Neutrophil (primary cell): ENCODE measurements around a stretch of chr11.

GRCh38 chr11:119009619-119010163 is 8.5 kb downstream of the RPS25 start:
- PRO-cap: no peak

- PRO-cap: no peak
Observed at GRCh38 chr11:119015105-119015943, 2.8 kb downstream of the RPS25 start.

DNA sequence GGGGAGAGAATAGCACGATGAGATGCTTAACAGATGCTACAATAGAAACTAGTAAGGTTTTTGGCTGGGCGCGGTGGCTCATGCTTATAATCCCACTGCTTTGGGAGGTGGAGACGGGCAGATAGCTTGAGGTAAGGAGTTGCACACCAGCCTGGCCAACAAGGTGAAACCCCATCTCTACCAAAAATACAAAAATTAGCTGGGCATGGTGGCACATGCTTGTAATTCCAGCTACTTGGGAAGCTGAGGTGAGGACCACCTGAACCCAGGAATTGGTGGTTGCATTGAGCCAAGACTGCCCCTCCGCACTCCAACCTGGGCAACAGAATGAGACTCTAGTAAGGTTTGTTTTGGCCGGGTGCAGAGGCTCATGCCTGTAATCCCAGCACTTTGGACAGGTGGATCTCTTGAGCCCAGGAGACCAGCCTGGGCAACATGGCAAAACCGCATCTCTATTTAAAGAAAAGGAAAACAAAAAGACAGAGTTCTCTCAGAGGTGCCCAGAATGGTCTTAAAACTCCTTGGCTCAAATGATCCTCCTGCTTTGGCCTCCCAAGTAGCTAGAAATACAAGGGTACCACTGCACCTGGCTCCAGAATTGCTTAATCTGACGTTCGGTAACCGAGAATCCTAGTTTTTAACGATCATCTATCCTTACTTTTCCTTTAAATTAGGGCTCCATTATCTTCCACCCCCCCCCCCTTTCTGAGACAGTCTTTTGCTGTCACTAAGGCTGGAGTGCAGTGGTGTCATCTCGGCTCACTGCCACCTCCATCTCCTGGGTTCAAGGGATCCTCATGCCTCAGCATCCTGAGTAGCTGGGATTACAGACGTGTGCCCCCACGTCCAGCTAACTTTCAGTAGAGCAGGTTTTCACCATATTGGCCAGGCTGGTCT is 2.0 kb downstream of the RPS25 start:
- PRO-cap: no peak

- PRO-cap: no peak
Observed at GRCh38 chr11:119021254-119022392, 3.1 kb downstream of the TRAPPC4 start.

DNA sequence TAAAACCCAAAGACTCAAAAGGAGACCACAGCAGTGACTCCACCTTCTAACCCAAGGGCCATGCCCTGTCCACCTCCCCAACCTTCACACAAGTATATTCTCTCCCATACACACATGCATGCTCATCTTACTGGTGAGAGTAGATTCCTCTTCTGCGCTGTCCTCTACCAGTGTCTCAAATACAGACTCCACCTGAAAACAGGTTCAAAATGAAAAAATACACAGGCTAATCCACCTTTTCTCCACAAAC is 7.4 kb downstream of the HYOU1 start:
- PRO-cap: no peak

GRCh38 chr11:119115905-119116294 is 5.5 kb upstream of the HINFP start:
- PRO-cap: no peak

DNA sequence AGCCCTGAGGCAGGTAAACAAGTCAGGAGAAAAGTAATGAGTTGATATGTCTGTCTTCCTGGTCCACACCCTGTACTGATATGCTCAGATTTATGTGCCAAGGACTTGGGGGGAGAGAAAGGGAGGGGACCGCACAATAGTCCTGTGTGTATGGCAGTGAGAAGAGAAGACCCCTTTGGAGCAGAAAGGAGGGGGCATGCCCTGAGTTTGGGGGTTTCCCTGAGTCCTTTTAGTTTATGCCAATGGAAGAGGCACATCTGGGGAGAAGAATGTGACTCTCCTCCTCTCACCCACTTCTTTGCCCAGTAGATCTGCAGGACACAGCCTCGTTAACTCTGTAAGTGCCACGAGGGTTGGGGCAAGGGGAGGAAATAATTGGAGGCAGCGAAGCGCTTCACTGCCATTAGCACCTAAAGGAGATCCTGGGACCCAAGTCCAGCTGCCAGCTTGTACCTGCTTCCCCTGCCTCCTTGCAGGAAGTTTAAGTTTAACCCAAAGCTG is 391 bp downstream of the NHERF4 start:
- PRO-cap: no peak

- PRO-cap: no peak
Observed at GRCh38 chr11:119316174-119316736, 675 bp downstream of the MCAM start.

DNA sequence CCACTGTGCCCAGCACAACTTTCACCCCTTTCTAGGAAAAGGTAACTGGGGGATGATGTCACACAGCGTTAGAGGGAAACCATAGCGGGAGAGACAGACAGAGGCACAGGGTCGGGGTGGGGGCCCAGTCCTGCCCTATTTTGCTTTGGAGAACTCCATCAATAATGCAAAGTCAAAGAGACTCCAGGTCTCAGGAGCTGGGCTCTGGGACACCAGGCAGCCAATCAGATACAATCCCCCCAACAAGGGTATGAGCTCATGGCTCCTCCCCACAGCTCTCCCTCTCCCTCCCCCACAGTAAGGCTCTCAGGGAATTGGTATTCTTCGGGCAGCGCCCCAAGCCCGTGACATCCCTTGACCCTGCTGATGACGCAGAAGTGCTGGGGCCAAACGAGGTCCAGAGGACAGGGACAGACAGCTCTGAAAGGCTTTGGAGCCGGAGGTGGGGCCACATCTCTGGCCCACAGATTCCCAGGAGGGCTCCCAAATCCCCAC is 6.0 kb downstream of the USP2 start:
- PRO-cap: no peak

DNA sequence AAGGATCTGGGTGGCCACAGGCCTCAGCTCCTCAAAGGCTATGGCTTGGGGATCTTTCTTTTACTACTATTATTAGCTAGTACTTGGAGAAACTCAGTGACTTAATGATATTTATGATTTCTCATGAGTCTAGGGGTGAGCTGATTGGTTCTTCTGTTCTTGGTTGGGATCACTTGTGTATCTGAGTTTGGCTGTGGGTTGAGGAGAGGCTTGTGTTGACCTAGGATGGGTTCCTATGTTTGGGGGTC is 80.1 kb upstream of the THY1 start:
- PRO-cap: no peak

GRCh38 chr11:119585060-119585569 is 143.9 kb downstream of the NECTIN1 start:
- PRO-cap: no peak

- PRO-cap: no peak
Observed at GRCh38 chr11:119663106-119663809, 65.7 kb downstream of the NECTIN1 start.

DNA sequence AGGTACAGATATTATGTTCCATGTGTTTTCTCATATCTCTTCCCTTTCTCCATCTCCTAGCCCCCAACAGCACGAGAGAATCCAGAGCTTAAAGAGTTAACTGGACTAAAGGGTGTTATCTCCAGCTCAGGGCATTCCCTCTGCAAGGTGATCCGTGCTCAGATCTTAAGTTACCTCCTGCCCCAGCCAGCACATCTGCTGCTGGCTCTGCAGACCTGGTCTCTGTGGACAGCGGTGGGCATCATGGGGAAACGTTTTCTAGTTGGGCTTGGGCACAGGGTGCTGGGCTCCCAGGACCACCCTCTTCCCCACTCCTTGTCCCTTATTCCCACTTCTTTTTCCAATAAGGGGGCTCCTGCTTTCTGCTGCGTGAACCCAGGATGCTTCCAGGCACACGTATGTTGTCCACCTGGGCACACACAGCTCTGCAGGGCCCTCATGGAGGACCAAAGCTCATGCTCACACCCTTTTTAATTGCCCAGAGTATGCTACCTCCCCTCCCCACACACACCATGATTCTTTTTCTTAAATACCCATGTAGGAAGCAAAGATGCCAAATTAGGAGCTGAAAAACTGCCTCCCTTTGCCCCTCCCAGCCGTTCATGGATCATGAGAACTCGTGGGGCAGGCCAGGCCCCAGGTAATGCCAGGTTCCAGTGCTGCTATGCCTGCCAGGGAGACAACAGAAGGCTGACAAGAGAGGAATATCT is 5.2 kb downstream of the NECTIN1 start:
- PRO-cap: no peak

- PRO-cap: no peak
Observed at GRCh38 chr11:119779676-119780190, 50.7 kb upstream of the NECTIN1 start.

GRCh38 chr11:119905205-119905585 is 176.2 kb upstream of the NECTIN1 start:
- PRO-cap: no peak

DNA sequence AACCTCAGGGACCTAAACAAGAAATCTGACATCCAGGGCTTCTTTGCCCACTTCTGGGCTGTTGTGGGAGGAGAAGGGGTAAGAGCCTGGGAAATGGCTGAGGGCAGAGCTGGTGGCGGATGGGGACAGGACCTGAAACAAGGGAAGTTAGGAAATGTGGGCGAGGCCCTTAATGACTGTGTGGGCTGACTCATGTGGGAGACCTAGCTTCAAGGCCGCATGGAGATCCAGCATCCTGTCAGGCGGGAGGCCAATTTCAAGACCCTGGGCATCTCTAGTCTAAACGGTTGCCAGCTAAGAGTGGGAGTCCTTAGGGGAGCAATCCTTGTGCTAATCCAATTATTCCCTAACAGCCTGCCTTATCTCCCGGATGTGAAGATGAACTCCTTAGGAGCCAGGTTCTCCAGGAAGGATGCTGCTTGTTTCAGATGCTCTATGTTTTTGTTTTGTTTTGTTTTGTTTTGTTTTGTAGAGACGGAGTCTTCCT is 2.0 kb upstream of the OAF start:
- PRO-cap: no peak

- PRO-cap: no peak
Observed at GRCh38 chr11:120213210-120213793, 2.5 kb downstream of the OAF start.

GRCh38 chr11:120289403-120289730 is 35.7 kb upstream of the TLCD5 start:
- PRO-cap: no peak

DNA sequence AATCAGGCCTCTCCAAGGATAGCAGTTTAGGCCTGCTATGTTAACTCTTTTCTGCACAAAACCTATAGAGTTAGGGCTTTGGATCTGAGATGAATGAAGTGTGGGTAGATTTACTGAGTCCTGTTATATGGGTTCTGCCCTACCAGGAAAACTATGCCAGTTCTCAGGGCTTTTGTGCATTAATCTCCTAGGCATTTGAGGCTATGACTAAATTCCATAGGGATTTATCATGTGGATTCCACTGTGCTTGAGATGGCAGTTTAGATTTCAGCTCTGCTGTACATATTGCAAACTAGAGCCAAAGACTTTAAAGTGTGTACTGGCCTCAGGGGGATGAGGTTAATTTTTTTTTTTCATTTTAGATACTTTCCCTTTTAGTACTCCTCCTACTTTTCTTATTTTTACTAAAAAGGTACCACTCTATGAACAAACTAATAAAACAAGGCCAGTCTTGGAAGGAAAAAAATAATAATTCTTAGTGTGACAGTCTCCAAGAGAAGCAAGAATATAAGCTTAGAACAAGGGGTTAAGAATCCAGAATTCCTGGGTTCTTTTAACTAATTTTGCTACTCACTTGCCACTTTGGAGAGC is 4.5 kb upstream of the ARHGEF12 start:
- PRO-cap: no peak

DNA sequence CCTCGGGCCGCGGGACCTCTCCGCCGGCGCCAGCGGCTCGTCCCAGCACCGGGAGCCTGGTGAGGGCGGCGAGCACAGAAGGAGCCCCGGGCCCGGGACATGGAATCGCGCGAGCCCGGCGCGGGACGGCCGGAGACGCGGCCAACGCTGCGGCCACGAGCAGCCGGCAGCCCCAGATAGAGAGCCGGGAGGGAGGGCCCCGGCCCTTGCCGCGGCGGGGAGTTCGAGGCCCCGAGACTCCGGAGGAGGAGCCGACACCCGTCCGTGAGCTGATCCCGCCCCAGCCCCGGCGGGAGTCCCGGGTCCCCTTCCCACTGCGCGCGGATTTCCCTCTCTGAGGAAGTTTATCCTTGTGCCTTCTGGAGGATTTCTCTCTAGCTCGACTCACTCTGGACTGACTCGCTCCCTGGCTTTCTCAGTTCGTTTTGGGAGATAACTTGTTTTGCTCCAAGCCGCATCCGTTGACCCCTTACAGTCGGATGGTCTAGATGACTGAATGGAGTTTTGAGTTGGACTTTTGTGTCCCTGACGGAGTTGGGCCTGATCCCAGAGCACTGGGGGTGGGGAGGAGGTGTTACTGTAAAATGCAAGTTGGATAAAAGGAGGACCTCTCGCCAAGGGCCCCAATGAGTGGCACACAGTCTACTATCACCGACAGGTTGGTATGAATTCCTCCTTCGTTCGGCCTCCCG is 551 bp downstream of the ARHGEF12 start:
- PRO-cap: no peak